SK-N-DZ (cell line): ENCODE measurements around a stretch of chr14.

RAMPAGE:
- cytosol, long total RNA, result no peak
- nucleus, long total RNA, result no peak
Measured at GRCh38 chr14:74964991-74965709, 9.8 kb upstream of the PGF start.

DNA sequence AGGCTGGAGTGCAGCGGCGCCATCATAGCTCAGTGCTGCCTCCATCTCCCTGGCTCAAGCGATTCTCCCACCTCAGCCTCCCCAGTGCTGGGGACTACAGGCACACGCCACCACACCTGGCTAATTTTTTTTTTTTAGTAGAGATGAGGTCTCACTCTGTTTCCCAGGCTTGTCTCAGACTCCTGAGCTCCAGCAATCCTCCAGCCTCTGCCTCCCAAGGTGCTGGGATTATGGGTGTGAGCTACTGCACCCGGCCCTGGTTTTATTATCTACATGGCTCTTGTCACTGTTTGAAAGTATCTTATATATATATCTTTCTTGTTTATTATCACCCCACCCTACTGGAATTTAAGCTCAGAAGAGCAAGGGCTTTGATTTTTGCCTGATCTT, 7.6 kb upstream of the TMED10 start:
RAMPAGE:
- cytosol, long total RNA, result no peak
- nucleus, long total RNA, result no peak

DNA sequence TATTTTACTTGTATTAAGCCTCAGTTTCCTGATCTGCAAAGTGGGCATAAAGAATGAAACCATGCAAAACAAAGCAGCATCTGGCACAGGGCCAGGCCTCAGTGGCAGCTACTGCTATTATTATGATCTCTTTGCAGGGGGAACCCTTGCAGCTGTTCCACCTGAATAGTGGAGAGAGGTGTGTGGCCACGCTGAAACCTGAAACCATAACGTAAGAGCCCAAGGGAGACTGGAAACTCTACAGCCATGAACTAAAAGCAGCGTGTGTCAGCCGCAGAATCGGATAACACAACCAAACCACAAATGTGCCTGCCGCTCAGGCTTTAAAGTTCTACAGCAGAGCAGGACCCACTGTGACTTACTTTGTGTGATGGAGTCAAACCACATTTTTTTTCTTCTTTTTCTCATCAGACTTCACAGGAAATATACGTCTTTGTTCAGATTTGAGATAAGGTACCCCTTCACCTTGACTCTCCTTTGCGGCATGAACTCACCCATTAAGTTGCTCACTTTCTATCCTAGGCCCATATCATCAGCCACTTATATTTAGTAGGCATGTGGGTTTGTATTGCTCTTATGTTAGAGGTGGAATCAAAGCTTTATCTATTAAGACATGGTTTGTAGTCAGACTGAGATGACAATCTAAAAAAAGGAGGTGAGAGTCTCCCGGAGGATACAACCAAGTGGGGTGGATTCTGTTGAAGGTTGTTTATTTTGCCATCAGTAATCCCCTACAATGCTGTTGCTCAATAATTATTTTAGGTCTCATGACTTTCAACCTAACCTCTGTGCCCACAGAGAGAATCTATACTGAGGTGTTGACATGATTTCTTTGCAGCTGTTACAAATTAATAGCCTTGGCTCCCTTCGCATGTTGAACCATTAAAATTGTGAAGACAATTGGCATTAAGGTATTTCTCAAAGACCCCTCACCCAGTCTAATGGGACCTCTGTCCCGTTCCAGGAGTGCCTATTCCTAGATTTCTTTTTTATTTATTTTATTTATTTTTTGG, 28.9 kb upstream of the FOS start:
RAMPAGE:
- cytosol, long total RNA, result no peak
- nucleus, long total RNA, result no peak

RAMPAGE:
- cytosol, long total RNA, result no peak
- nucleus, long total RNA, result no peak
Measured at GRCh38 chr14:75263839-75264457, 14.7 kb upstream of the FOS start.

DNA sequence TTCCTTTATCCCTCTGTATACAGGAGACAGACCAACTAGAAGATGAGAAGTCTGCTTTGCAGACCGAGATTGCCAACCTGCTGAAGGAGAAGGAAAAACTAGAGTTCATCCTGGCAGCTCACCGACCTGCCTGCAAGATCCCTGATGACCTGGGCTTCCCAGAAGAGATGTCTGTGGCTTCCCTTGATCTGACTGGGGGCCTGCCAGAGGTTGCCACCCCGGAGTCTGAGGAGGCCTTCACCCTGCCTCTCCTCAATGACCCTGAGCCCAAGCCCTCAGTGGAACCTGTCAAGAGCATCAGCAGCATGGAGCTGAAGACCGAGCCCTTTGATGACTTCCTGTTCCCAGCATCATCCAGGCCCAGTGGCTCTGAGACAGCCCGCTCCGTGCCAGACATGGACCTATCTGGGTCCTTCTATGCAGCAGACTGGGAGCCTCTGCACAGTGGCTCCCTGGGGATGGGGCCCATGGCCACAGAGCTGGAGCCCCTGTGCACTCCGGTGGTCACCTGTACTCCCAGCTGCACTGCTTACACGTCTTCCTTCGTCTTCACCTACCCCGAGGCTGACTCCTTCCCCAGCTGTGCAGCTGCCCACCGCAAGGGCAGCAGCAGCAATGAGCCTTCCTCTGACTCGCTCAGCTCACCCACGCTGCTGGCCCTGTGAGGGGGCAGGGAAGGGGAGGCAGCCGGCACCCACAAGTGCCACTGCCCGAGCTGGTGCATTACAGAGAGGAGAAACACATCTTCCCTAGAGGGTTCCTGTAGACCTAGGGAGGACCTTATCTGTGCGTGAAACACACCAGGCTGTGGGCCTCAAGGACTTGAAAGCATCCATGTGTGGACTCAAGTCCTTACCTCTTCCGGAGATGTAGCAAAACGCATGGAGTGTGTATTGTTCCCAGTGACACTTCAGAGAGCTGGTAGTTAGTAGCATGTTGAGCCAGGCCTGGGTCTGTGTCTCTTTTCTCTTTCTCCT, 2.4 kb downstream of the FOS start:
RAMPAGE:
- cytosol, long total RNA, result no peak
- nucleus, long total RNA, result no peak

RAMPAGE:
- cytosol, long total RNA, result no peak
- nucleus, long total RNA, result no peak
Measured at GRCh38 chr14:75401320-75401892, 26.4 kb upstream of the JDP2 start.

DNA sequence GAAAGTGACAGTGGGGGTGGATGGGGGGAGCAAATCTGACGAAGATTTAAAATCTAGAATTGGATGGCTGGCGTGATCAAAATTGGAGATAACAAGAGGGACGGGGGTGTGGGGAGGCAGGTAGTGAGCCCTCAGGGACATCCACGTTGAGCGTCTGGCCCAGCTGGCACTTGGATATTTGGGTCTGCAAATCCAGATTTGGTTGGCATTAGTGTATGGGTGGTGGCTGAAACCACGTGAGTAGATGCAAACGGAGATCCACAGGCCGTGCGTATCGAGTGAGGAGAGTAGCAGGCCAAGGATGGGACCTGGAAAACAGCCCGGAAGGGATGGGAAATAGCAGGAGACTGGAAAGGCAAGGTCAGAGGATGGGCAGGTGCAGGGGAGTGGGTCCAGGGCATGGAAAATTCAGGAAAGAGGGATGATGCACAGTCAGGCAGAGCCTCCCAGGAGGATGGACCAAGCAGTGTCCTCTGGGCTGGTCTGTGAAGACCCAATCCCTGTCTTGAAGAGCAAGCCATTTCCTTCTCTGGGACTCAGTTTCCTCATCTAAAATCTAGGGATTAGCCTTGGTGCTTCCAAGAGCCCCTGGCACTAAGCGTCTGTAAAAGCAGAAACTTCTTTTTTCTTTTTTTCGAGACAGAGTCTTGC, 23.6 kb downstream of the JDP2 start:
RAMPAGE:
- cytosol, long total RNA, result no peak
- nucleus, long total RNA, result no peak

DNA sequence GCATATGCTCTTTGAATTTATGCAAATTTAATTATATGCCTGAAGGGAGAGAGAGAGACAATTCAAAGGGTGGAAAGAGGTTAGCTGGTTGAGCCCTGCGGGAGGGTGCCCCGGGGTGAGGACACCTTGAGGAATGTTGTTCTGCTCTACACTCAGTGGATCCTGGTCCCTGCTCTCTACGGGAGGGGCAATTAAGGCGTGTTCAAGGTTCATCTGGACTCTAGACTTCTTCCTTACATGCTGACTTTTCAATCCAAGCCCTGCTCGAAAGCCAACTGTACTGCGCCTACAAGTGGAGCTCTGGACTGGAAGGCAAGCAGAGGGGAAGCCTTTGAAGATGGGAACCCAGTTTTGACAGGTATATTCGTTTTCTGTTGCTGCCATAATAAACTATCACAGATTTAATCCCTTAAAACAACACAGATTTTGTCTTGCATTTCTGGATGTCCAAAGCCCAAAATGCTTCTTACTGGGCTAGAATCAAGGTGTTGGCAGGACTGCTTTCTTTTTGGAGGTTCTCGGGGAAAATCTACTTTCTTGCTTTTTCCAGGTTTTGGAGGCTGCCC, 46.4 kb downstream of the JDP2 start:
RAMPAGE:
- cytosol, long total RNA, result no peak
- nucleus, long total RNA, result no peak

RAMPAGE:
- cytosol, long total RNA, result no peak
- nucleus, long total RNA, result no peak
Measured at GRCh38 chr14:75523767-75524313, 1.6 kb downstream of the BATF start.

DNA sequence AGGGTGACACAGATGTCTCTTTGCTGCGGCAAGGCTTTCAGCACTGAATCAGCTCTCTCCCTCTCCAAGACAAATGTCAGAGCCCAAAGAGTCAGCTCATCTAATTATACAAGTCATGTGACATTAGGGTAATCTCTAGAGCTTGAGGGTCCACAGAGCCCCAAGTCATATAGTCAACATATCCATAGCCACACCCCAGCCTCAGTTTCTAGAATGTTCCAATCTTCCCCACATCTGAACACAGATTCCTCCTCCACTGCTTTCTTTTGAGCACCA, 5.2 kb downstream of the BATF start:
RAMPAGE:
- cytosol, long total RNA, result no peak
- nucleus, long total RNA, result no peak

GRCh38 chr14:75543242-75543728, 21.0 kb downstream of the BATF start:
RAMPAGE:
- cytosol, long total RNA, result no peak
- nucleus, long total RNA, result no peak

DNA sequence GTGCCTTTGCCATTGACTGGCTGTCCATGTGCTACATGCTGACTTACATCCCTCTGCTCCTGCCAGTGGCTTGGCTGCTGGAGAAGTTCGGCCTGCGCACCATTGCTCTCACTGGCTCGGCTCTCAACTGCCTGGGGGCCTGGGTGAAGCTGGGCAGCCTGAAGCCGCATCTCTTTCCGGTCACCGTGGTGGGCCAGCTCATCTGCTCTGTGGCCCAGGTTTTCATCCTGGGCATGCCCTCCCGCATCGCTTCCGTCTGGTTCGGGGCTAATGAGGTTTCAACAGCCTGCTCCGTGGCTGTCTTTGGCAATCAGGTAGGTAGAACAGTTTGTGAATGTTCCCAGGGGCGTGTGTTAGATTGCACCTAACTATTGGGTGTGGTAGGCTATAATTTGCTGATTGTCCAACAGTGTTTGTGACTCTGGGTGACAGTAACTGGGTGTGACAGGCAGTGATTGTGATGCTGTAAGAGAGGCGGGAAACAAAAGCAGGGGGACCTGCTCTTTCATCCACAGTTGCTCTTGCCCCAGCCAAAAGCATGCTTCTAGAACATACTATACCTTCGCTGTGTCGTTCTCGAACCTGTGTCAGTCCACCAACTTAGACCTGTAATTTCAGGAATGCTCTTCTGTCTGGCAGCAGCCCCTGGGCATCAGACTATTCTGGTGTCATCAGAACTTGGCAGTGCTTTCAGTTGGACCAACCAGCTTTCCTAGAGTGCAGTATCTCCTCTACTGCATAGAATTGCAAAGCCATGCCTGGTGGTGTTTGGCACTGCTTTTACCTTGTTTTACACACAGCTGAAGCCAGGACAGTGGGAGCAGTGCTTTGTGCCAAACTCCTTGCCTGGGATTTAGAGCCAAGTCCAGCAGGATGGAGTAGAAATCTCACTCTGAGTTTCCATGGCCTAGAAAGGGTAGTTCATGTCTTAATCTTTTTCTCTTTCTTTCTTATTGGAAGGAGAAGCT, 1.2 kb downstream of the FLVCR2 start:
RAMPAGE:
- cytosol, long total RNA, result no peak
- nucleus, long total RNA, result no peak

DNA sequence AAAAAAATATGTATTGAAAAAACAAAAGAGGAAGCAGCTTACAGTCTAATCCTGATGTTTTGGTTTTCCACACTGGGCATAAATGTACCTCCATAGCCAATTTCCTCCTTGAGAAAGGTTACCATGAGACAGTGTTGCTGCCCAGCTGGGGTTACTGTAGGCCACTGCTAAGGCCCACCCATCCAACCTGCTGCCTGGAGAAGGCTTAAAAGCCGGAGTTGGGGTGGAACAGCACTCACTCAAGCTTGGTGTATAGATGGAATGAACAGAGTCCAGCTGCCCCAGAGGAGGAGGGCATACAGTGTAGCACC, 41.1 kb downstream of the ERG28 start:
RAMPAGE:
- cytosol, long total RNA, result no peak
- nucleus, long total RNA, result no peak

DNA sequence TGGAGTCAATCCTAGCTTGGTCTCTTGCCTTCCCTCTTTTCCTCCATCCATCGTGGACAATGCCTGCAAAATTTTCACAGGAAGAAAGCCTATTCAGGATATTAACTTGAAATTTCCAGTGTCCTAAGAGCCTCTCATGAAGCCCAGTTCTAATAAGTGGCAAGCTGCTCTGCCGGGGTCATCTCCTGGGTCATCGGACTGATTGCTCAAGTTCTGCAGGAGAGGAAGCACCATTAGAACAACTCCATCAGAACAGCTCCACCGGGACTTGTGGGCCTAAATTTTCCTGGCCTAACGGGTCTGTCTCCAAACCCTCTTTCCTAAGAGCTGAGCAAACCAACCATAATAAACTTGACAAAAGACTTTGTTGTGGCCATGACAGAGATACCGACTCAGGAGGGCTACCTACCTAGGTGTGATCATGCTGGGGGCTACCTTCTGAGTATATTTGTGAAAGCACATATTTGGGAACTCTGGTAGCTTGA, 13.9 kb downstream of the ERG28 start:
RAMPAGE:
- cytosol, long total RNA, result no peak
- nucleus, long total RNA, result no peak

GRCh38 chr14:75941028-75941256, 40.9 kb downstream of the TGFB3 start:
RAMPAGE:
- cytosol, long total RNA, result no peak
- nucleus, long total RNA, result no peak

GRCh38 chr14:76780553-76781735, 19.7 kb downstream of the VASH1 start:
RAMPAGE:
- cytosol, long total RNA, result no peak
- nucleus, long total RNA, result no peak

RAMPAGE:
- cytosol, long total RNA, result no peak
- nucleus, long total RNA, result no peak
Measured at GRCh38 chr14:76832586-76833294, 6.5 kb downstream of the LRRC74A start.

GRCh38 chr14:76904558-76905486, 78.6 kb downstream of the LRRC74A start:
RAMPAGE:
- cytosol, long total RNA, result no peak
- nucleus, long total RNA, result no peak

RAMPAGE:
- cytosol, long total RNA, result no peak
- nucleus, long total RNA, result no peak
Measured at GRCh38 chr14:76930056-76930440, 98.5 kb downstream of the IRF2BPL start.

DNA sequence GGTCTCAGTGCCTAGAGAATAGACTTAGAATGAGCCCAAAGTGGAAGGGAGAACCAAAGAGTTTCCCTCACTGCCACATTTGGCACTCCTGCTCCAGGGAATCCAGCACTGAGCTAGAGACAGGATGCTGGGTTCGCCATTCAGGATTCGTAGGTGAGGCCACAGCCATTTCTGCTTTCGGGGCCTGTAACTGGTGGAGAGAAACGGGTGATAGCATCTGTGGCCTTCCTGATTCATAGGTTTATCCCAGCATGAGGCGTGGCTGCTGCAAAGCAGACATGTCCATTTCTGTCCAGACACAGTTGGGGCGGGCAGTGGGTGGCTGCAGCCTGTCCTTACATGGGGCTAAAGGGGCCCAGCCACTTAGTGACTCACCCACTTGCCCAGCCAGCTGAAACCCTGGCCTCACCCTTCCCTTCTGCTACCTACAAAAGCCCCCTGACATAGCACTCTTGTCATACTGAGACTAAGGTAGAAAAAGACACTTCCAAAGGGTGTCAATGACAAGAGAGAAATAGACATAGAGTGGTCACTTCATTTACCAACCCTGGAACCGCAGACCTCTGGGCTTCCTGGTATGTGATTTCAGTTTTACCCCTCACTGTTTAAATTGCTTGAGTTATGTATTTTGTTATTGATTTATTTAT, 69.2 kb downstream of the IRF2BPL start:
RAMPAGE:
- cytosol, long total RNA, result no peak
- nucleus, long total RNA, result no peak